ENCODE data around the gene C4orf45.

DNA sequence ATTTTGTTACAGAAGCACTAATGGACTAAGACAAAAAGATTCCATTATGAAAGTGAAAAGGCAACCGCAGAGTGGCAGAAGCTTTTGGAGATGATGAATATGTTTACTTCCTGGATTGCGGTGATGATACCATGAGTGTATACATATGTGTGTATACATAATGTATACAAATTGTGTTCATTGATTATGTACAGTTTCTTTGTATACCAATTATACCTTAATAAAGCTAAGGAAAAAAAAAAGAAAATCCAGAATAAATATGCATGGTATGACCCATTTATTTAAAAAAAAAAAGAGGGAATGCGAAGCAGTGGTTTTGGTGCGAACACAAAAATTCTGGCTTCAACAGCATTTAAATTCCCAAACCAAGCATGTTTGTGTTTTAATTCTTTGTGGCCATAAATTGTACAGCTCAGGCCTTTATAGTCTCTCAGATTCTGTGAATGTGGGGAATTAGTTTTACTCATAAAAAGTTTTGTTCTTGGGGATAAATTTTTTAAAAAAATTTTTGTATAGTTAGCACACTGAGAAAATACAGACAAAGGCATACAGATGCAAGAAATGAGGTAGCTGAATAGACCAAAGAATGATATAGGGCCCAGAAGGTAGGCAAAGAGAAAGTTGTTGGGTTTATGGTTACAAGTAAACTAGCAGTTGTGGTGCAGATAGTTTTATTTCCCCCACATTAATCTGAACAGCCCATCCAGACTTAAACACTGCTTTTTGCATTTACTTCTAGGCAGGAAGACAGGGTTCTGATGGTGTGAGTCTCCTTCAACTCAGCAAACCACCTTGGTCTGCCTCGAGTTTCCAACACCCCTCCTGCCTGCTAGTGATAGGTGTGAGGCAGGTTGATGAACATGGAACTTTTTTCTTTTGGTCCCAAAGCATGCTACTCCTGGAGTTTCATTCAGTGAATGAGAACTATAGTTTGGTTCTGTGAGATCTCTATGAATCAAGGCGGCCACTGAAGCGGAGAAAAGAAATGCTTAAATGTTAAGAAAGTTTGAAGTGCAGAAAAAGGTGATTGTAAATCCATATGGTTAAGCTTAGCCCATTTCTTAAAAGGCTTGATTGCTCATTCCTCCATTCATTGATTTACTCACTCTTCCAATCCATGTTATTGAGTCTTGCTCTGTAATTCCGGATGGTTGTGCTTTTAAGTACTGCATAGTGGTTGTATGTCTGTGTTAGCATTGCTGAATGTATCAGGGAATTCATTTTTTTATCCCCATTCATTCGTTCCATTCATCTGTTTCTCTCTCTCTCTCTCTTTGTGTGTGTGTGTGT is 17.9 kb downstream of the TLR2 start:
- RAMPAGE, long total RNA = no peak
- RRBS = no CpG with 5 or more reads among the region's 9 CpGs

- RAMPAGE, long total RNA = no peak
- RRBS = no CpG with 5 or more reads among the region's 7 CpGs
These were observed 145.6 kb upstream of the SFRP2 start for GRCh38 chr4:153934216-153935152.

- RAMPAGE, long total RNA = no peak
- RRBS = no CpG with 5 or more reads among the region's 36 CpGs
These were observed 158.4 kb downstream of the DCHS2 start for GRCh38 chr4:154333040-154333679.

DNA sequence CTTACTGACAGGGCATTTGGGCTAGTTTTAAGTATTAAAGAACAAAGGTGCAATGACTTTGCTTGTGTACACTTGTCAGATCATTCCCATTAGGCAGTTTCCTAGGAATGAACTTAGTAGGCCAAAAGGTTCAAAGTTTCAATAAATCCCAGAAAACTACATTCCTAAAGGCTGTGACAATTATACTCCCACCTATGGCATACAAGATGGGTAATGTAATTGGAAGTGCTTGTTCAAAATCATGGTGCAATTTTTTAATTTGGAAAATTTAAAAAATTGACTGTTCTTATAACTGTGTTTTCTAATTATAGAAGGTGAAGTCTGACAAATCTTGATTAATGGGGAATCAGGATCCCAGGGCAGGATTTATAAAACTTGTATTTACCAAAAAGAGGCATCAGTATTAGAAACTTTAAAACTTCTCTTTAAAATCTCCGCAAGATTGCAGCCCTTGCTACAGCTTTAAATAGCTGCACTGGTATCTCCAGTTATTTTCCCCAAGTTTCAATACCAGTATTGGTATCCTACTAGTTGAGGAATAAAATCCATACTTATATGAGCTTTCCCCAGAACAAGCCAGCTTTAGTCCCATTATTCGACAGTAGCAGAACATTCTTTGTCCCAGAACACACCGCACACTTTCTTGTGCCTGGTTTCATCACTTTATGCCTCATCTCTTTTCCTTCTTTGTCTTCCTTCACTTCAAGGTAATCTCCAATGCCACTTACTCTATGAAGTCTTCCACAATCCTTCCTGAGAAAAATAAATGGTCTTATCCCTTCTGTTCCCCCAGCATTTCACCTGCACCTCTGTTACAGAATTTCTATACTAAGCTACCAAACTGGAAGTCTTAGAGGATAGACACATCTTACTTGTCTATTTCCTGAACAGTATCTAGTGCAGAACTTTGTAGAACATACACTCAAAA is 14.6 kb downstream of the PLRG1 start:
- RAMPAGE, long total RNA = no peak
- RRBS = no CpG with 5 or more reads among the region's 3 CpGs

DNA sequence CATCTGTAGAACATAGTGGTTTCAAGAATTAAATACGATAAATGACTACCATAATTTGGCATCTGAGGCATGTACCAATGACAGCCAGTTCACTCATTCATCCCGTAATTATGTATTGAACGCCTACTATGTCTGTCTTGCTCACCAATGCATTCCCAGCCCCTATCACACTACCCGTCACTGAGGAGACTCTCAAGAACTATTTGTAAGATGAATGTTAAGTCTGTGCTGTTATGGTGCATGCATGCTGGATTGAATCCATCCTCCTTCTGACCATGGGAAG is 1.9 kb upstream of the FGB start:
- RAMPAGE, long total RNA = no peak
- RRBS = no CpG with 5 or more reads among the region's 4 CpGs

GRCh38 chr4:154570078-154570721 is 7.4 kb downstream of the FGB start:
- RAMPAGE, long total RNA = no peak
- RRBS = no CpG with 5 or more reads among the region's 7 CpGs

- RAMPAGE, long total RNA = no peak
- RRBS = no CpG with 5 or more reads among the region's 1 CpG
These were observed 23.6 kb downstream of the MAP9 start for GRCh38 chr4:155353163-155353557.

GRCh38 chr4:158033131-158033962 is 139.5 kb downstream of the GASK1B start:
- RAMPAGE, long total RNA = no peak
- RRBS = no CpG with 5 or more reads among the region's 6 CpGs

- RAMPAGE, long total RNA = no peak
- RRBS = no CpG with 5 or more reads among the region's 4 CpGs
These were observed 8.2 kb downstream of the GASK1B start for GRCh38 chr4:158164556-158165101.

- RAMPAGE, long total RNA = no peak
- RRBS = no CpG with 5 or more reads among the region's 5 CpGs
These were observed 38.9 kb downstream of the FNIP2 start for GRCh38 chr4:158807614-158808182.

- RAMPAGE, long total RNA = no peak
- RRBS = no CpG with 5 or more reads among the region's 7 CpGs
These were observed 42.8 kb downstream of the FNIP2 start for GRCh38 chr4:158811380-158812177.

DNA sequence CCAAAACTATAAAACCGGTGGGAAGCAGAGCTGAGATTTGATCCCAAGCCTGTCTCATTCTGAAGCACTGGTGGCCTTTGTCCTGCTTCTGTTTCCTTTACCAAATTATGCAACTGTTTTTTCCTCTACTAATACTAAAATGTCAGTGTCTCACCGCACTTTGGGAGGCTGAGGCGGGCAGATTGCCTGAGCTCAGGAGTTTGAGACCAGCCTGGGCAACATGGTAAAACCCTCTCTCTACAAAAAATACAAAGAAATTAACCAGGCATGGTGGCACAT is 52.8 kb downstream of the FNIP2 start:
- RAMPAGE, long total RNA = no peak
- RRBS = no CpG with 5 or more reads among the region's 3 CpGs

DNA sequence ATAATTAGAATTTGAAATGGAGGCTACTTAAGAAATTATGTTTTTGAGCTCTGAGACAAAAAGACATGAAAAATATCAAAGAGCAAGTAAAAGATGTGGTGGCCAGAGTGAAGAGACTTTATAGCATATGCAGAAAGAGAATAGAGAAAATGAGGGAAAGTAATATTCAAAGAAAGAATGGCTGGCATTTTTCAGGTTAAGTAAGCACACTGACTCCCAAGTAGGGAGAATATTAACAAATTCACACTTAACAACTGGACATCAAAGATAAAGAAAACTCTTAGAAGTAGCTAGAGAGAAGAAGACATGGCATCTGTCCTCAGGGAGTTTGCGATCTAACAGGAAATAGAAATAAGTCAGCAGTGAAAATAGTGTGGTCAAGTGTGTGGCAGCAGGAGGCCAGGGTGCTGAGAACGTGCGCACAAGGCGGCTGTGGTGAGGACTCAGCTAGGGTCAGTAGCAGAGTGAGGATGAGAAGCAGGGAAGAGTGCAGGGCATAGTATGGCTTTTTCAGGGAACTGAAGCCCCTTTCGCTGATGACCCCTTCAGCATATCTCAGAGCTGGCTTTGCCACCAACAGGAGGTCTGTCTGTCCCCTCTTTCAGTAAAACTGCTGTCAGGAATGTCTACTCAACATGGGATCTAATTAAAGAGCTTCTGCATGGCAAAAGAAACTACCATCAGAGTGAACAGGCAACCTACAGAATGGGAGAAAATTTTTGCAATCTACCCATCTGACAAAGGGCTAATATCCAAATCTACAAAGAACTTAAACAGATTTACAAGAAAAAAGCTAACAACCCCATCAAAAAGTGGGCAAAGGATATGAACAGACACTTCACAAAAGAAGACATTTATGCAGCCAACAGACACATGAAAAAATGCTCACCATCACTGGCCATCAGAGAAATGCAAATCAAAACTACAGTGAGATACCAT is 110.4 kb downstream of the FNIP2 start:
- RAMPAGE, long total RNA = no peak
- RRBS = no CpG with 5 or more reads among the region's 5 CpGs

- RAMPAGE, long total RNA = no peak
- RRBS = no CpG with 5 or more reads among the region's 4 CpGs
These were observed 127.2 kb downstream of the FNIP2 start for GRCh38 chr4:158896059-158896450.

- RAMPAGE, long total RNA = no peak
- RRBS = no CpG with 5 or more reads among the region's 3 CpGs
These were observed at the start of gene C4orf45 for GRCh38 chr4:159035109-159035561. TSS of gene C4orf45 (minus strand) at chr4:159035229.

GRCh38 chr4:159103316-159104363 is 761 bp downstream of the RAPGEF2 start:
- RAMPAGE, long total RNA = no peak
- RRBS = 4% methylated on average over 29 of the region's 127 CpGs

GRCh38 chr4:159109485-159110069 is 6.7 kb downstream of the RAPGEF2 start:
- RAMPAGE, long total RNA = no peak
- RRBS = no CpG with 5 or more reads among the region's 1 CpG

GRCh38 chr4:161149539-161149938 is 1014.3 kb downstream of the FSTL5 start:
- RAMPAGE, long total RNA = no peak
- RRBS = no CpG with 5 or more reads among the region's 5 CpGs

DNA sequence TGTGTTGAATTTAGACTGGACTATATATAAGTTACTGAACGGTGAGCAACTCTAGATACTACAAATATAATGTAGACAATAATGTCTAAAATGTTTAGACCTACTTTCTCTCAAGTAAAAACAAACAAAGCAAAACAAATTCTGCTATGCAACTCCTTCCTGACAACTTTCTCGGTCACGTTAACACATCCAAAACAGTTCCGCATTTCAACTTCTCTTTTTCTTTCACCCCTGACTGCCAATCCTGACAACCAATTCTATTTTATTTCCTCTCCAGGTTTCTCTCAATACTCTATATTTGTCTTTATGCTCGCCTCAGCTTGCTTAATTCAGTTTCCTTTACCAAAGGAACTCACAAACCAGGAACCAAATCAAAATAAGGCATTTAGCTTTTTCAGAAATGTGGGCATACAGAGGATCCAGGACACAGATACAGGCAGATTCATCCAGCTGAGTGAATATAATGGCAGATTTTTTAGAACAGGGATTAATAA is 513.0 kb downstream of the FSTL5 start:
- RAMPAGE, long total RNA = no peak
- RRBS = no CpG with 5 or more reads among the region's 5 CpGs

DNA sequence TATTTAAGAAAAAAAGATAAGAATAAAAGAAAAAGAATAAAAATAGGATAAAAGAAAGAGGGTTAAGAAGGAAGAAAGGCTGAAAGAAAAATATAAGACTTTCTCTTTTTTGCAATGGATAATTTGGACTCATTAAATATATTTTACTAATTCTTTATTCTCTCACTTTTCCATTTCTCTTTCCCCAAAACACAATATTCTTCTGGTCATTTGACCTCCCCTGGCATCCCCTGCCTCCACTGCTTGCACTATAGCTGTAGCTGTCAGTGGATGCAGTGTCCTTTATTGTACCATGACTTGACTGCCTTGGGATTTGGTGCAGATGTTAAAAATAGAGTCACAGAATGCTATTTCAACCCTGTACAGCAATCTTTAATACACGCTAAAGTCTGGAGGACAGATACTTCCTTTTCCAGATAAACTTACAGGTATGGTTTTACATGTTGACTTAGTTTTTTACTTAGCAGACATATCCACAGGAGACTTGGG is 461.6 kb downstream of the NAF1 start:
- RAMPAGE, long total RNA = no peak
- RRBS = no CpG with 5 or more reads among the region's 1 CpG

Measured in cardiac muscle cell (in vitro differentiated cells and primary cell).